Parietal lobe (tissue), 2 donors: ENCODE measurements around a stretch of chr9.

- RAMPAGE, long total RNA = no peak
Measured at GRCh38 chr9:120646238-120647551, 66.7 kb upstream of the CDK5RAP2 start.

DNA sequence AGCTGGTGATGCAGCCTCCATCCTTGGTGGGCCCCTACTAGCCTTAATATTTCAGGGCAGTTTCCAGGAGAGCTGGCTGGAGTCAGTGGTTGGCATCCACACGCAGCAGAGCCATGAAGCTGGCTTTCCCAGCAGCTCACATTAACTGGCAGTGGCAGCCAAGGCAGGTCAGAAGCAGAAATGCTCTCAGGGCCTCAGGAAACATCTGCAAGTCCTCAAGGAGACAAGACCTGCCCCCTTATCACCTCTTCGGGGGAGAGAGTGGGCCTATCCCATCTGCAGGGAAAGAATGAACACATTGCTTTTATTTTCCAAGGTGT, 20.8 kb upstream of the MEGF9 start:
- RAMPAGE, long total RNA = no peak

- RAMPAGE, long total RNA = no peak
Measured at GRCh38 chr9:120778560-120779183, 14.5 kb downstream of the FBXW2 start.

GRCh38 chr9:120985923-120986287, 59.3 kb upstream of the TRAF1 start:
- RAMPAGE, long total RNA = no peak

DNA sequence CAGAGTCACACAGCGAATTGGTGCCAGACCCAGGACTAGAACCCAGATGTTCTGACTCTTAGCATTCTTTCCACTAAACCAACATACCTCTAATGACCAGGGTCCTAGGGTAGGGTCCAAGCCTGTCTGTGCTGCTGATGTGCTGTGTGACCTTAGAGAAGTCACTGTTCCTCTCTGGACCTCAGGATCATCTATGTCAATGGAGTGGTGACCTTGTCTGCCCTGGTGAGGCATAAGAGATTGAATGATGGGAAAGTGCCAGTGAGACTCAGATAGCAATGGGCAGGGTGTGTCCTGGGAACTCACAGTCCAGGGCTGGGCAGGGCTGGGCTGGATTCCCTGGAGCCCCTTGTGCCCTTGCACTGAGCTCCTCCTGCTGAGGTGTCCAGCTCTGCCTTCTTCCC, 36.0 kb downstream of the GSN start:
- RAMPAGE, long total RNA = no peak

DNA sequence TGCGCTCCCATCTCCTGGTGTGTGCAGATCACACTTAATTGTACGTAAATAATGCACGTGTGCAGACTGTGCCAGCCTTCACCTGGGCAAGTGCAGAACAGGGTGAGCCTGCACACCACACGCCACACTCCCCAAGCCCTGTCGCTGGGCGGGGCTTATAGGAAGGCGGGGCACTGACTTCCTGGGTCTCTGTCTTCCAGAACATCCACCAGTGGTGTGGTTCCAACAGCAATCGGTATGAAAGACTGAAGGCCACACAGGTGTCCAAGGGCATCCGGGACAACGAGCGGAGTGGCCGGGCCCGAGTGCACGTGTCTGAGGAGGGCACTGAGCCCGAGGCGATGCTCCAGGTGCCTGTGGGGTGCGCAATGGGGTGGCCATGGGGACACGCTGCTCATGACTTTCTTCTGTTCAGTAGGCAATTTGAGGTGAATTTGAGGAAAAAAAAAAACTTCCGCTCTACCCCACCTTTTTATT, 44.2 kb downstream of the GSN start:
- RAMPAGE, long total RNA = no peak

- RAMPAGE, long total RNA = no peak
Measured at GRCh38 chr9:121350961-121351889, 18.8 kb downstream of the STOM start.

- RAMPAGE, long total RNA = no peak
Measured at GRCh38 chr9:121358614-121359384, 11.3 kb downstream of the STOM start.

DNA sequence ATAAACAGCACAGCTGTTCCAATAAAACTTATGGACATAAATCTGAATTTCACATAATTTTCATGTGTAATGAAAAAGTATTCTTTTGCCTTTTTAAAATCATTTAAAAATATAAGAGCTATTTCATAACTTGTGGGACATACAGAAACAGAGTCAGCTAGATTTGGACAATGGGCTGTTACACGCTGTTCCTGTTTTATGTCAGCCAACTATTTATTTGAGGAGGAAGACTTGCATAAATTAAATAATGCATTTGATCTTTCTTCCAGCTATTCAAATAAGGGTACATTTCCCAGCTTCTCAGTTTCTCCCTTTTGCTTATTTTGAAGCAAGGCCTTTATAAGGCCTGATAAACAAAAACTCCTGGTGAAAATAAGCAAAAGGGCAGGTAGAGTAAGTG, 6.5 kb downstream of the STOM start:
- RAMPAGE, long total RNA = no peak

GRCh38 chr9:121368763-121369247, 1.2 kb downstream of the STOM start:
- RAMPAGE, long total RNA = no peak

DNA sequence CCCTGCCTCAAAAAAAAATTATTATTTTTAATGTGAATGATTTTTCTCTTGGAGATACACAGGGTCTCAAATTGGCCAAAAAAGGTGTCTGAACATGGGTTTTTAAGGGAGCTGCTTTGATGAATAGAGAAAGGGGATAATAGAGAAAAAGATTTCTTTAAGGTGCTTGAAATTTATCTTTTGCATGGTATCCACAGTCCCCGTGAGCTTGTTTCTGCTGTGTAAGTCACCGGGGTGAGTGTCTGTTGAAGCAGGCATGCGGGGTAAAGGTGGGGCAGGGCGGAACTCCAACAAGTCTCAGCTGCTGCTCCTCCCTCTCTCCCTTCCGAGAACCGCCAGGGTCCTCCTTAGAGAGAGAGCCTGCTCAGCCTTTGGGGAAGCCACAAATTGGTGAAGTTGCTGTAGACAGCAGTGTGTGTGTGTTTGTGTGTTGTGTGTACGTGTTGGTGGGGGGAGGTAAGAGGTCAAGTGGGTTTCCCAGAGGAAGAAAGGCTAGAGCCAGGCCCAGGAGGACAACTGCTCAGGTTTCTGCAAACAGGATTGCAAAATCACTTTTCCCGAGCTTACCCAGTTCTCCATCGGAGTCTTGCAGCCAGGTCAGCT, 39.0 kb upstream of the DAB2IP start:
- RAMPAGE, long total RNA = no peak

DNA sequence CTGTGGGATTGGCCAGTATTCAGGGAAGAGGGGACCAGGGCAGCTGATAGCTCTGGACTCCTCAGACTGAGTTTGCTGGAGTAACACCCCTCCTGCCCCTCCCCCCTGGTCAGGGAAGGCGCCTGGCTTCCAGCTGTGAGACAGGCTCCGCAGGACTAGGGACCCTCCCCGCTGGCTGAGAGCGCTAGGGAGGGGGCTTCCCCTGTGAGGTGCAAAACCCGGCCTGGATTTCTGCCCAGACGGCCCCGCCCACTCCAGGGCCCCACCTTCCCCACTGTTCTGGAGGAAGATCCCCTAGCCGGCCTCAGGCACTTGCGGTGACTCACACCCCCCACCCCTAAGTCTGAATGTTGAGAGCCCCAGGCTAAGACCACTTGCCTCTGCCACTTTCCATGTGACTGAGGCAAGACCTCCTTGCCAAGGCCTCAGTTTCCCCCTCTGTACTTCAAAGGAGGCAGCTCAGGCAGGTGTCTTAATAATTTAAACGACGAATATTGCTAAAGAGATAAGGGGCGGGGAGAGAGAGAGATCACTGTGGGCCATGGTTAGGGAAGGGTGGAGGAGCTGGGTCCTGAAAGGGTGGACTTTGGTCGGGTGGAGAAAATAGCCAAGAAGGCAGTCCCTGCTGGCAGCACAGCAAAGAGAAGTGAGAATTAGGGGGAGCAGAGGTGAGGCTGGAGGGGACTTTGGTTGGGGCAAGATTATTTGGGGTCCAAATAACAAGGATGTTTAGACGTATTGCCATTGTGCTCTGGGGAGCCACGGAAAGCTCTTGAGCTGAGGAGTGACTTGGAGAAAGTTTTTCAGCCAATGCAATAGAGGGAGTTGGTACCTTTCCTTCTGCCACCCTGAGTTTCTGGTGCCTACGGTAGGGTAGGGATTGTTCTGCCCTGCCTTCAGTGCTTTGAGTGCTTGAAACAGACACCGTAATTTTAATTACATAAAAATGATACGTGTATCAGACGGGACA, 960 bp upstream of the DAB2IP start:
- RAMPAGE, long total RNA = no peak

- RAMPAGE, long total RNA = no peak
Measured at GRCh38 chr9:121735733-121736098, 84.3 kb downstream of the DAB2IP start.

- RAMPAGE, long total RNA = no peak
Measured at GRCh38 chr9:121757604-121758343, 106.3 kb downstream of the DAB2IP start.

DNA sequence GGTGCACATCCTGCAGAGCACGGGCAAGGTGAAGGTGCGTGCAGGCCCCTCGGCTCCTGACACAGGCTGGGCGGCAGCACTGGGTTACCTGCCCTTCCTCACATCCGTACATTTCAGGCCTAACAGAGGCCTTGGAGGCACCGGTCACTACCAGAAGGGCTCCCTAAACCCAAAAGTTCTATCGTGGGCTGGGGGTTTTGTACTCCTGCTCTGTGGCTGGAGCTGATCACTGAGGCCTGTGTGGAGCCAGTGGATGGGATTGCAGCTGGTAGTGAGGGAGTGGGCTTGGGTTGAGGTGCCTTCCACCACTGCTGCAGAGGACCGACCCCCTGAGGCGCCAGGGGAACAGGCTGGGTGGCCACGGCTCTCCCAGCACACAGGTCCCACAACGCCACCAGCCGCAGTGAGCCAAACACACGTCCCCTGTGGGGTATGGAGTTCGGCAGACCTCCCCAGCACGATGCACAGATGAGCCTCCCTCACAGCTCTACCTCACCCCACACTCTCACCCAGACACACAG, 109.0 kb downstream of the DAB2IP start:
- RAMPAGE, long total RNA = no peak

GRCh38 chr9:121784381-121785371, 133.2 kb downstream of the DAB2IP start:
- RAMPAGE, long total RNA = no peak

DNA sequence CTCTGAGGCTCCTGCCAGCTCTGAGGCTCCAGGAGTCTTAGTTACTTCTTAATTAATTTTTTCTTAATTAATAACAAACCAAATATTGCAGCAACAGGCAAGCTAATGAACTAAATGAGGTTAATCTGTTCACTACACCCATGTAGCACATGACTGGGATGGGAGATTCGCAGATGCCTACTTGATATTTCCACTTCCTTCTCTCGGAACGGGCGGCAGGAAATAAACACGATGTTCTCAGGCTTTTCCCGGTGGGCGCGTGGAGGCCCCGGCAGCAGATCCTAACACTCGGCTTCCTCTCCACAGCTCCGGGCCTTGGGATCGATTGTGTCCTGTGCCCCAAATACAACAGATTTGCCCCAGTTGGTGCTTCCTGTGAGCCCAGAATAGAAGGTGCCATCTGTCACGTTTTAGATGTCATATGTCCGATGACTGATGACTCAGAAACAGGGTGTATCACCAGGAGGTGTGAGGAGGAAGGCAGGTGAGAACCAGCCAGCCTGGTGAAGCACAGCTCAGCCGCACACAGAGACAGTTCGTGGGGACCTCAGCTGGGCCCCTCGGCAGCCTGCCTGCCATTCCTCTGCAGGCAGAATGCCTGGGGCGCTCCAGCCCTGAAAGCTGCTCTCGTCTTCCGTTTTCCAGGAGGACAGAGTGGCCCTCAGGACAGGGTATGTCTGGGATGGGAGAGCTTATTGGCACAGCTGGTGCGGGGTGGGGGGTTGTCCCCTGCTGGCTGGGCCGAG, 170.7 kb downstream of the DAB2IP start:
- RAMPAGE, long total RNA = no peak

DNA sequence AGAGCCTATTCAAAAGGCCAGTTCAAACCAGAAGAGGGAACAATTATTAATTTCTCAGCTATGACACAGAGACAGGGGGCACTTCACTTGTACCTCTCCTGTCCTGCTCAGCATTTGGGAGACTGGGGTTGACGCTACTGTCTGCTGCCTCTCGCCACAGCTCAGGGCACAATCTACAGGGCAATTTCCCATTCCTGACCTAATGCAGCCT, 208.5 kb downstream of the TTLL11 start:
- RAMPAGE, long total RNA = no peak

- RAMPAGE, long total RNA = no peak
Measured at GRCh38 chr9:121987977-121988914, 104.9 kb downstream of the TTLL11 start.

DNA sequence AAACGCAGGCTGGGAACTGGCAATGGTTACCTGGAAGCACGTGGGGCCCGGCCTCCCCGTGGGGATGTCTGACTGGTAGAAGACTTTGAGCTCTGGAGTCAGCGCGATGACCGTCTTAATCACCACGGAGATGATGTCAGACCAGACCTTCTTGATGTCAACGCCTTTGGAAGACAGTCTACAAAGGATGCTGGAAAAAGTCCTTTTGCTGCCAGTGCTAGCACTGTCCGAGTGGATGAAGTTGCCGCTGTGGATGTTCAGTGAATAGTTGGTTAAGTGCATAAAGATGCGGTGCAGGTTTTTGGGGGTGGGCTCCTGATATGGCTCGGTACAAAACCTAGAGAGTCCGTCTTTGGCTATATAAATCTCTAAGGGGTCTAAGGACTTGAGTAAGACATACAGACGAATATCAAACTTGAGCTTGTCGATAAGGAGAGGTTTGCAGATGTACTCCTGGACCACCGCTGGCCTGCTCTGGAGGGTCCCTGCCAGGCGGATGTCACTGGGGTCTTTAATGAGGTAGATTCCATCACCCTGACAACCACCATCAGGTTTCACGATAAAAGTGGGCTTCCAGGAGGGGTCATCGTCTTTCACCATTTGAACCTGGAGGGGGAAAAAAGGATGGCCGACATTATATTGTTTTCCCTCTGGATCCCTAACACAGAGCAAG, 103.8 kb downstream of the TTLL11 start:
- RAMPAGE, long total RNA = no peak